ENCODE results near the gene RASSF7.

DNA sequence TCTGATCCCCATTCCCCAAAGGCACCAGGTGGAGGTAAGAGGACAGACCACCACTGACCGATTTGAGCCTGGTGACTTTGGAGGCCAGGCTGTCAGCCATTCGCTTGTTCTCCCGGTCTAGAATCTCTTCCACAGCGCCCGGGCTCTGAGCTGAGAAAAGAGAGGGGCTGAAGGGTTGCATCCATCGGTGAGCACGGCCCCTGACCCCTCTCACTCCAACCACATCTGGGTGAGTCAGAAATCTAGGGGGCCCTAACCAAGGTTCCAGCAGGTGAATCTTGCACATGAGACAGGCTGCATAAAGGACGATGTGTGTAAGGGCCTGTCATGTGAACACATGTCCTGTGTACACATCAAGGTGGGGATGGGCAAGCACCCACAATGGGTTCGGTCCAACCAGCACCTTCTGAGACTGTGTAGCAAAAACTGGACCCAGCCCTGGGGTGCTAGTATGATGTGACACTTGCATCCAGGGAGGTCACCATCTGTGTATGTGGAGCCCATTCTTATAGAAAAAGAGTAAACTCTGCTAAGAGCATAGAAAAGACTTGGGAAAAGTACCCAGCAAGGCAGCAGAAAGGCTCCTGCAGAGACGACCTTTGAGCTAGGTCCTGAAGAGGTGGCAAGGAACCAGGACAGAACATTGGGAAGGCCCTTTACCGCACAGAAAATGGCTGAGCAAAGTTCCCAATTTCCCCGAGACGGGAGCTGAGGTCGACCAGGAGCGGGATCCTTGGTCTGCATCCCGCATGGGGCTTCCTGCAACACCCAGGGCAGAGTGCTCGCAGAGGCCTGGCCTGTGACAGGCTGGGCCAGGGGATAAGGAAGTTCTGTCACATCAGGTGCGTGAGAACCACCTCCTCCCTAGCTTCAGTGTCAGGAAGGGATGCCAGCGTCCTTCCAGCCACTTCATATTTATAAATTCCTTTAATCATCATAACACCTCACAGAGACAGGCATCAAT is 1.0 kb downstream of the BET1L start:
- PRO-cap: no peak

DNA sequence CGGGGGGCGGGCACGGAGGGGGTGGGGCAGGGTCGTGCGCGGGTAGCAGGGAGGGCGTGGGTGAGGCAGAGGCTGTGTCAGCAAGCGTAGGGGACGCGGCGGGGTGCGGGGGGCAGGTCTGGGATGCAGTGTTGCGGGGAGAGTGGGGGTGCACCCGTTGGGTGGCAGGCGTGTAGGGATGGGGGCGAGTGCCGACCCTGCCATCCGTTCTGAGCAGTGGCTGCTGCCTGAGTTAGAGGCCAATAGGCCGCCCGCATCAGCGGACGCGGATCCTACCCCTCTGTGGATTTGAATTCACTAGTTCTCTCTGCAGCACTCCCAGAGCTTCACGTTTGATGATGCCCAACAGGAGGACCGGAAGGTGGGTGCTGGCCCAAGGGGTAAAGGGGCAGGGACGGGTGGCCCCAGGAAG is 1.5 kb downstream of the RIC8A start:
- PRO-cap: no peak

- PRO-cap: no peak
Observed at GRCh38 chr11:210157-211143, 2.9 kb downstream of the RIC8A start.

GRCh38 chr11:212605-213195 is 5.2 kb downstream of the RIC8A start:
- PRO-cap: no peak

- PRO-cap: no peak
Observed at GRCh38 chr11:253074-253967, 16.5 kb downstream of the PSMD13 start.

DNA sequence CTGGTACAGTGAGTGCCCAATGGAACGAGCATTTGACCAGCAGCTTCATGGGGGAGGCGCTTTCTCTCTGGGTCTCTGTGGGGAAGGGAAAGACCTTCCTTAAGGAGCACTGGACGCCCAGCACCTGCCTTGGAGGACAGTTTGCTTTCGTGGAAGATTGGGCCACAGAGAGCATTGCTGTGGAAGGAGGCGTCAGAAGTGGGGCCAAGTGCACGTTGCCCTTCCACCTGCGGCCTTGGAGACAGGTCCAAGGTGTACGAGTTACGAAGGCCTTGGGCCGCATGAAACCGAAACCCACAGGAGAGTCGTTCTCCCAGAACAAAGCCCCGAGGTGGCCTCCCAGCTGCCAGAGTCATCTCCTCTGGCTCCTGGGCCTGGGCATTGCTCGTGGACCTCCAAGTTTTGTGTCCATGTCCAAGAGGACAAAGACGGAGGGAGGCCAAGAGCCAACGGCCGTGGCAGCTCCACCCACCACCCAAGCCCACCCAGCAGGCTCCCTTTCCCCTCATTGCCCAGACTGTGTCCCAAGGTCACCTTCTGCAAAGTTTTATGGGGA is 5.9 kb upstream of the NLRP6 start:
- PRO-cap: no peak

- PRO-cap: unidirectional peak, plus-strand start at chr11:280082; unidirectional peak, plus-strand start at chr11:280117
Observed at GRCh38 chr11:279811-281104, 2.1 kb downstream of the NLRP6 start.

- PRO-cap: no peak
Observed at GRCh38 chr11:290569-291401, 1.9 kb downstream of the PGGHG start.

DNA sequence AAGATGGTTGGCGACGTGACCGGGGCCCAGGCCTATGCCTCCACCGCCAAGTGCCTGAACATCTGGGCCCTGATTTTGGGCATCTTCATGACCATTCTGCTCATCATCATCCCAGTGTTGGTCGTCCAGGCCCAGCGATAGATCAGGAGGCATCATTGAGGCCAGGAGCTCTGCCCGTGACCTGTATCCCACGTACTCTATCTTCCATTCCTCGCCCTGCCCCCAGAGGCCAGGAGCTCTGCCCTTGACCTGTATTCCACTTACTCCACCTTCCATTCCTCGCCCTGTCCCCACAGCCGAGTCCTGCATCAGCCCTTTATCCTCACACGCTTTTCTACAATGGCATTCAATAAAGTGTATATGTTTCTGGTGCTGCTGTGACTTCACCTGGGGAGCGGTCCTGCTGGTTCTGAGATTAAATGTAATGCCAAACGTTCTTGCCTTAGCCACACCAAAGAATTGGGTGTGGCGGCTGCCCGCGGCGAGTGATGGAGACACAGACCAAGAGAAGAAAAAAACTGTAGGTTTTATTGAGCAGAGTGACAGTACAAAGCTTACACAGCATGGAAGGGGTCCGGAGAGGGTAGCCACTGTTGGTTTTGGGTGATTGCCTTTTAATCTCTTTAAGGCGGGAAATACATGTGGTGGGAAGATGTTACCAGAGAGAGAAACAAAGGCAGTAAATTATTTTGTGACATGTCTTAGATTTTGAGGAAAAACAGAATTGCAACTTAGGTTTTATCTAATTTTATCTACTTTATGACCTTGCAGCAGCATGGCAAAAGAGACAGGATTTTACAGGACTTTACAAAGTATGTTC is 1.6 kb downstream of the IFITM2 start:
- PRO-cap: bidirectional peak, plus-strand start at position 275 of the sequence, minus-strand start at position 199 of the sequence; bidirectional peak, plus-strand start at position 457 of the sequence, minus-strand start at position 411 of the sequence

DNA sequence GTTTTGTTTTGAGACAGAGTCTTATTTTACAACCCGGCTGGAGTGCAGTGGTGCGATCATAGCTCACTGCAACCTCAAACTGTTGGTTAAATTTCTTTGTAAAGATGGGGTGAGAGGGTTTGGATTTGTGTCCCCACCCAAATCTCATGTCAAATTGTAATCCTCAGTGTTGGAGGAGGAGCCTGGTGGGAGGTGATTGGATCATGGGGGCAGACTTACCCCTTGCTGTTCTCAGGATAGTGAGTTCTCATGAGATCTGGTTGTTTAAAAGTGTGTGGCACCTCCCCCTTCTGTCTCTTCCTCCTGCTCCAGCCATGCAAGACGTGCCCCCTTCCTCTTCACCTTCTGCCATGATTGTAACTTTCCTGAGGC is 20.7 kb upstream of the IFITM3 start:
- PRO-cap: no peak

DNA sequence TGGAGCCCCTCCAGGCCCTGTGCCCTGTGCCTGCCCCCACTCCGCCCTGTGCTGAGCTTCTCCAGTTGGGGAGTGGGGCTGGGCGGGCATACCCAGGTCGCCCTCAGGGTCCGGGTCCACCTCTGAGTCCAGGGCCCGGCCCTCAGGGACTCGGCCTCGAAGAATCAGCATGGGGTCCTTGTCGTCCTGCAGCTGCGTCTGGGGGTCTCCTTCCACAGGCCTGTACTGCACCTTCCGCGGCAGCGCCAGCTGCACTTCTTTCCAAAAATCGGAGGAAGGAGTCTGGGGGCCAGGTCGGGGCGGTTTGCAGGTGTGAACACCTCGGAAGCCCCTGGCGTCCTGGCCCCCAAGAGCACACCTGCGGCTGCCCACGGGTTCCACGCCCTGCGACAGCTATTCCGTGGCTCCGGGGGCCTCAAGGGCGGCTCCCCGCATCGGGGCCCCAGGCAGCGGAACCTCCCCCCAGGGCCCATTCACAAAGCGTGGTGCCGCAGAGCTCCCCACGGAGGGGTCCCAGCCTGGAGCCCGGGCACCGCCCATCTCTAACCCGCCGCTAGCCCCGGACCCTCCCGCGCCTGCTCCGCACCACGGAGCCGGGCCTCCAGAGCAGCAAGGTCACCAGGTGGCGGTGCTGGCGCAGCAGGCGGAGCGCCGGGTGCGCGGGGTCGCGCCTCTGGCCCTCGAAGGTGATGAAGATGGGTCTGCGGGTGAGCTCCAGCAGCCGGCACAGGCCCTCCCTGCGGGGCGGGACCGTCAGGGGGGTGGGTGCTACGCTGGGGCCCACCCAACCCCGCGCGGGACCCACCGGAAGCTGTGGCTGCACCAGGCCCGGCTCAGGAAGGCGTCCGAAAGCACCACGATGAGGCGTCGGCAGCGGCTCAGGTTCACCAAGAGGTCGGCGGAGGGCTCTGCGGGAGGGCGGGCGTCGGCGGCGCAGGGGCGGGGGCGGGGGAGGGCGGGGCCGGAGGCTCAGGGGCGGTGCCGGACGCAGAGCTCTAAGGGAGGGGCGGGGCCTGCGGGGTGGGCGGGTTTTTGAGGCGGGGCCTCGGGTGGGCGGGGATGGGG is 8.2 kb downstream of the SIGIRR start:
- PRO-cap: unidirectional peak, minus-strand start at position 688 of the sequence; unidirectional peak, minus-strand start at position 728 of the sequence; bidirectional peak, plus-strand start outside the sequence, minus-strand start at position 900 of the sequence

GRCh38 chr11:490725-491133 is 16.3 kb downstream of the RNH1 start:
- PRO-cap: no peak

GRCh38 chr11:534269-535158 is 862 bp downstream of the HRAS start:
- PRO-cap: unidirectional peak, plus-strand start at chr11:534720

- PRO-cap: bidirectional peak, plus-strand start at chr11:560987, minus-strand start at chr11:560692
Observed at GRCh38 chr11:560573-561340, at the start of gene RASSF7. TSS of gene RASSF7 (plus strand) at chr11:560970.

GRCh38 chr11:614993-615850 is 528 bp downstream of the IRF7 start:
- PRO-cap: unidirectional peak, plus-strand start at chr11:615130; unidirectional peak, plus-strand start at chr11:615204; bidirectional peak, plus-strand start at chr11:615648, minus-strand start at chr11:615706

- PRO-cap: no peak
Observed at GRCh38 chr11:638231-638939, 1.3 kb downstream of the DRD4 start.

- PRO-cap: no peak
Observed at GRCh38 chr11:706311-706464, 157 bp downstream of the EPS8L2 start.

DNA sequence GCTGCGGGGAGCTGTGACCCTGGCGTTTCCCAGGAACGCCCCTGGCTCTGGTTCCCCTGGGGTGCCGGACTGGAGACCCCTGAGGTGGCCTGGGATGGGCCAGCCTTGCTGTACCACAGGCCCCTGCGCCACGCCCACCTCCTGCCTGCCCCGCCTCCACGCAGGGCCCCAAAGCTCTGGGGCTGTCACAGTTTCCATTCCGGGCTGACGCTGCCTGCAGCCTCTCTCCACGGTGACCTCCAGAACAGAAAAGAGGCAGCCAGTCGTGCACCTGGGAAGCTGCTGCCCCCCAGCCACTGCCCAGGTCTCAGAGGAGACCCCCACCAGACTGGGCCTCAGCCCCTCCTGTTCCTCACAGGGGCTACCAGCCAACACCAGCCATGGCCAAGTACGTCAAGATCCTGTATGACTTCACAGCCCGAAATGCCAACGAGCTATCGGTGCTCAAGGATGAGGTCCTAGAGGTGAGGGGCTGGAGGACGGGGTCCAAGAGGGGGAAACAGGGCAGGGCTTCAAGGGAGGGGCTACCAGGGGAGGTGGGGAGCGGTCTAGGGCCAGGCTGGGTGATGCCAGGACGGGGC is 18.4 kb downstream of the EPS8L2 start:
- PRO-cap: no peak

DNA sequence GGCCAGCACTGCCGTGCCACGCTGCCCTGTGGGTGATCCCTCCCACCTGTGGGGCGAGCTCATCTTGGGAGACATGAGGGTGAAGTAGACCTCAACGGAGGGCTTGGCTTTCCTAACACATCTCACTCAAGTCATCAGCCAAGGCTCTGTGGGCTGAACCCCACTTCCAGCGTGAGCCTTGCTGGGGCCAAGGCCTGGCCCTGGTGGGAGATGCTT is 13.4 kb downstream of the GATD1 start:
- PRO-cap: no peak

DNA sequence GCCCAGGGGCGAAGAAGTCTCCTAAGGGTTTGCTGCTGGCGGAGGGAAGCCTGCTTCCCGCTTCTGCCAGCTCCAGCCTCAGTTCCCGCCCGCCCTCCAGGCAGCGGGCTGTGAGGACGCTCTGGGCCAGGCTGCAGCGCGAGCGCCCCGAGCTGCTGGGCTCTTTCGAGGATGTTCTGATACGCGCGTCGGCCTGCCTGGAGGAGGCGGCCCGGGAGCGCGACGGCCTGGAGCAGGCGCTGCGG is 2.1 kb downstream of the CRACR2B start:
- PRO-cap: no peak